Measurements from ENCODE around the genes PRDX4 and NR0B1.

DNA sequence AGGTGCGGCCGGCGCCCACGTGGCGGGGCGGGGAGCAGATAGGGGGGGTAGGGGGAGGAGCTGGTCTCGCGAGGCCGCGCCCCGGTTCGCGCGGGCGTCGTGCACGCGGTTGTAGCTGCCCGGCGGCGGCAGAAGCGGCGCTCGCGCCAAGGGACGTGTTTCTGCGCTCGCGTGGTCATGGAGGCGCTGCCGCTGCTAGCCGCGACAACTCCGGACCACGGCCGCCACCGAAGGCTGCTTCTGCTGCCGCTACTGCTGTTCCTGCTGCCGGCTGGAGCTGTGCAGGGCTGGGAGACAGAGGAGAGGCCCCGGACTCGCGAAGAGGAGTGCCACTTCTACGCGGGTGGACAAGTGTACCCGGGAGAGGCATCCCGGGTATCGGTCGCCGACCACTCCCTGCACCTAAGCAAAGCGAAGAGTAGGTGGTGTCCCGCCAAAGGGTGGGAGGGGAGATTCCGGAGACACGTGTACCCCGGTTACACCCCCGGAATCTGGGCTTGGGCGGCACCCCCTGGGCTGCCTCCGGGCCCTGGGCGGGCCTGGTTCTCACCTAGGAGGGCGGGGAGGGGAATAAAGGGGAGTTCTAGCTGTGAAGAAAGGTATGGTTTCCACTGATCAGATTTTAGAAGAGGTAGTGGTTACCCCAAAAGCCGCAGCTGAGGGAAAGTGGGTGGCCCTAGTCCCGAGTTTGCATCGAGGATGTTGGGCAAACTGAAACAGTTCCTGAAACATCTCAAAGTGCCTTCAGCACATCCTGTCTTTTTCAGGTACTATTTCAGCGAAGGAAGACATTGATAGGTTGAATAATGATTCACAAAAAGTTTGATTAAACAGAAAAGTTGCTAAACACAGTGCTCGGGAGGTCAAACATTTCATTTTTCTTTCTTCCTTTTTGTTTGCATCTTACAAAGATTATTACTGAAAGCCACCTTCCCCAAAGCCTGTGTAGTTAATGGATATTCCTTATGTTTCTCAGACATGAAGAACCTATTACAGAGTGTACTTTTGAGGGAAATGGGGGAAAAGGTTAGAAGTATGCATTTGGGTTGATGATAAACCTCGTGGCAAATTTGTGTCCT, at the start of gene PRDX4:
PRDX4 (plus strand) TSS at position 100 of the 1,079 bp plus-strand sequence.
- RRBS = under 1% methylated on average over 49 of the region's 65 CpGs

GRCh38 chrX:23908588-23909016, 796 bp downstream of the CXorf58 start:
- RRBS = no CpG with 5 or more reads among the region's 7 CpGs

DNA sequence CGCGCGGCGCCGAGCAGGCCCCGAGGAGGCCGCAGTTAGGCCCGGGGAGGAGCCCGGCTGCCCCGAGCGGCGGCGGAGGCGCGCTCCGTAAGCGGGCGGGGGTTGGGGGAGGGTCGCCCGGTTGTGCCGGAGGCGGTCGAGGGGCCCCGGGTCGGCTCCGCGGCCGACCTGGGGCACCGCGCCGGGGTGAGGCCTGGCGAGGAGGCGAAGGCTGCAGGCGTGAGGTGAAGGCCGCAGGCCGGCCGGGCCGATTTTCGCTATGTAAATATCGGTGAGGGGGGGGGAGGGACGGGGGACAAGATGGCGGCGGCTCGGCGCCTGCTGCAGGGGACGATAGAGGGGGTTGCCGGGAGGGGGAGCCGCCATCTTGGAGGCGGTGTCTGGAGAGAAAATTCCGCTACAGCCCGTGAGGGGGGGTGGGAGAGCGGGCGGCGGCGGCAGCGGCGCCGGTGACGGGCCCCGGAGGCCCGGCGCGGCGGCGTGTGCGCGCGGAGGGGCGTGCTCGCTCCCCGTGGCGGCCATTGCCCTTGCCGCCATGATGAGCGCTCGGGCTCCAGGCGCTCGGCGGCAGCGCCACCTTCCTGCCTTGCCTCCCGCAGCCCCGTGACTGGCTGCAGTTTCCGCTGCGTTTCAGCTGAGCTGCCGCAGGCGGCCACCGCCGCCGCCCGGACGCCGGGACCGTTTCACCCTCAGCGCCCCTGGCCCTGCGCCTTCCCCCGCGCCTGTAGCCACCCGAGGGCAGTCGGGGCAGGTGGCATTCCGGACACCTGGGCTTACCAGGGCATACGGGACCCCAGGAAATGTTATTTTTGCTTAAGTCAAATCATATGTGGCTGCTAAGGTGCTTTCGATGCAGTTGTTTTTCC, 611 bp downstream of the ZFX start:
- RRBS = 1% methylated on average over 49 of the region's 101 CpGs

DNA sequence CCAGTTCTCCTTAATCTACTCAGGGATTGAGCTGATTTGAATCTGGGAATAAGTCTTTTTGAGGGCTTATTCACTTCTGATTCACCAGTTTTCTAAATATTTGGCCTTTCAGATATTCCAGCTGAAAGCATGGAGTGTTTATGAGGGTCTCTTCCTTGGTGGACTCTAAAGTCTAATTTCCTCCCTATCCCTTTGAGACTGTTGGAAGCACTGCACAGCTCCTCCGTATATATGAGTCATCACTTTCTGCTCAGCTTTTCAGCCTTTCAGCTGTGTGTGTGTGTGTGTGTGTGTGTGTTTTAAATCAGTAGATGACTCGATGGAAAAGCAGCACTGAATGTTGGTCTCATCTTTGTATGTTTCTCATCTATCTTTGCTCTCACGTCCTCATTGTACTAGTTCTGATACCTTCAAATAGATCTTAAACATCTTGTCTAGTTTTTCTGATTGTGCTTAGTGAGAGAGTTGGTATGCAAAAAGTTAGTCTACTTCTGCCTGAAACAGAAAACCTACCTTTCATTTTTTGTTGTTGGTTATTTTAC, 81.6 kb downstream of the ZFX start:
- RRBS = no CpG with 5 or more reads among the region's 3 CpGs

GRCh38 chrX:24297197-24297552, 16.7 kb downstream of the SUPT20HL2 start:
- RRBS = no CpG with 5 or more reads among the region's 7 CpGs

DNA sequence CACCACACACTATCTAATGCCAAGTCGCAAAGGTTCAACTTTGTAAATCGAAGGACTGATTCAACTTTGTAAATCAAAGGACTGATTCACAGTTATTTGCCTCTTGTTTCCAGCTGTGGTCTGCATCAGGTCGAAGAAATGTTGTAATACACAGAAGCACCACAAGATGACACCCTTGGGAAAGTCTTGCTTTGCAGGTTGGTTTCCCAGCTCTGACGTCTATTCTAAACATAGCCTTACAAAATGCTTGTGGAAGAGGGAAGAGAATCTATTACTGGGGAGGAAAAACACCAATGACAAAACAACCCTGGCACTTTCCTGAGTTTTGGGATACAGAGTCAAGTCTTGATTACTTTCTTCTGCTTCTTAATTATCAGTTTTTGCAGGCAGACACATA, 35.3 kb downstream of the SUPT20HL1 start:
- RRBS = no CpG with 5 or more reads among the region's 4 CpGs

DNA sequence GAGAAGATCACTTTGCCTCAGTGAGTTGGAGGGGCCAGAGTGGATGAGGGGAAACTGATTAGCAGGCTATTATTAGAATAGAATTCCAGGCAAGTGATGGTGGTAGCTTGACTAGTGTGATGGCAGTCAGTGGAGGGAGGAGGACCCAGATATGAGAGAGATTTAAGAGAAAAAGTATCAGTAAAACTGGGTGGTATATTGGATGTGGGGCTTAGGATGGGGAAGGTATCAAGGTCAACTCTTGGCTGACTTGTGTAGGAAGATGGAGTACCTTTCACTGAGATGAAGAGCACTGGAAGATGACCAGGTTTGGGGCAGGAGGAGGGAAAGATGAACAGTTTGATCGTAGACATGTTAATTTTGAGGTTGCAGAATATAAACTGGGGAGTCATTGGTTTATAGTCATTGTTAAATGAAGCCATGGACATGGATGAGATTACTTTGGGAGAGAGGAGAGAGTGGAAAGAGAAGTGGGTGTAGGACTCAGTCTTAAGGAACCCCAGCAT, 69.4 kb downstream of the POLA1 start:
- RRBS = no CpG with 5 or more reads among the region's 1 CpG

DNA sequence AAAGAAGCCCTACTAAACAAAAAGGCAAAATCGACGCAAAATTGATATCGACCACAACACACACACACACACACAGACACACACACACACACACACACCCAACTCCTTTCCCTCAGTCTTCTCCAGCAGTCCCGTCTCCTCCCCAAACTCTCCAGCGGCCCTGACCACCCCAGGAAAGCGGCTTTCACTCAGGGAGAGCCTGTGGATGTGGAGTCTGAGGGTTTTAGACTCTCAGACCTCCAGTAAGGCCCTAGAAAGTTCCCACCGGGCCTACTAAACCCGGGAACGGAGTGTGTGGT, 14.0 kb downstream of the ARX start:
- RRBS = no CpG with 5 or more reads among the region's 9 CpGs

- RRBS = 92% methylated on average over 27 of the region's 58 CpGs
Measured at GRCh38 chrX:25006912-25007604, 8.7 kb downstream of the ARX start.

DNA sequence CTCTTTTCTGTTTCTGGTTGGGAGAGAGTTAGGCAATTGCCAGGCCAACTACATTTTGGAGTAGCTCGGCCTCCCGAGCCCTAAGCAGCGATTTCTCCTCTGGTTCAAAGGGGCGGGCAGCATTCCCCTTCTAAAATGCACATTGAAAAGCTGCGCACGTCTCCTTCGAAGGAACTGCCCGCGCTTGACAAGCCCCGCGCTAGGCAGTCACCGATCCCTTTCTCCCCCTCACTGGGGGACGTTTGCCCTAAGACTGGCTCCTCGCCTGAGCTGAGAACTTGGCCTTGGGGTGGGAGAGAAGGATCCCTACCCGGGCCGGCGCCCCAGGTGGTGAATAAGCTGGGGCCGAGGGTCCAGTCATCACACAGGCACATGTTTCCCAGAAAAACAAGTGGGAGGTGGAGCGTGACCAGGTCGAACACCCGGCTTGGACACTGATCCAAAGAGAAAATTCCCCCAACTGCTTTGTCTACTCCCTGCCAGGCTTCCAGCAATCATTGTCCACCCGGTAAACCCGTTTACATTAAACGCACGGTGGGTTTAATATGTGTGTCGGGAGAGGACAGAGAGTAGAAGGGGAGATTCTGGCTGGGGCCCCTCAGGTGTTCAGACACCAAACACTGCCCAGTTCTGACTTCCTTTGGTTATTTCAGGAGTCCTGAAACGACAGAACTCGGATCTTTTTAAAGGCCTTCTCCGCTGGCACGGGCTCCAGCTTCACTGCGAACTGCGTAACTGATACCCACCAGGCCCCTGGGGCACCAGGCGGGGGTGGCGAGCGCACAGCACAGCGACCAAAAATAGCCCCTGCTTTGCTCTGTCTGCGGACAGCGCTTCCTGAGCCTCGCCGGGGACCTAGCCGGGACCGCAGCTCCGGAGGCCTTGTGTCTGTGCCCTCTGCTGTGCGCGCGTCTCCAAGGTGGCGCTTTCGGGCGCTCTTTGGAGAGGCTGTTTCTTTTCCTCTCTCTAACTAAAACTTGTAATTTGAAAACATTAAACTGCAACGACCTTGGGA, 3.8 kb downstream of the ARX start:
- RRBS = 98% methylated on average over 2 of the region's 50 CpGs

DNA sequence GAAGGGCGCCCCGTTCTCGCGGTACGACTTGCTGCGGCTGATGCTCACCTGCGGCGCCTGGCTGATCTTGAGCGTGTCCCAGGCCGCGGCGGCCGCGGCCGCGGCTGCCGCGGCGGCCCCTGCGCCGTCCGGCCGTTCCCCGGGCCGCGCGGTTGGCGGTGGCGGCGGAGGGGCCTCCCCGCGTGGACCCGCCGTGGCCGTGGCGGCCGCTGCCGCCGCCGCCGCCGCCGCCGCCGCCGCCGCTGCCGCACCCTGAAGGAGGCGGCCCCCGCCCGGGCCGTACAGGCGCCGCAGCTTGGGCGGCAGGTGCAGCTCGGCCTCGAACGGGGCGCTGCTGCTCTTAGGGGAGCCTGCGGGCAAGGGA, 2.3 kb downstream of the ARX start:
- RRBS = no CpG with 5 or more reads among the region's 60 CpGs

- RRBS = 92% methylated on average over 6 of the region's 75 CpGs
Measured at GRCh38 chrX:30308888-30309892, at the start of gene NR0B1. Gene NR0B1 (minus strand): TSS chrX:30309390.

DNA sequence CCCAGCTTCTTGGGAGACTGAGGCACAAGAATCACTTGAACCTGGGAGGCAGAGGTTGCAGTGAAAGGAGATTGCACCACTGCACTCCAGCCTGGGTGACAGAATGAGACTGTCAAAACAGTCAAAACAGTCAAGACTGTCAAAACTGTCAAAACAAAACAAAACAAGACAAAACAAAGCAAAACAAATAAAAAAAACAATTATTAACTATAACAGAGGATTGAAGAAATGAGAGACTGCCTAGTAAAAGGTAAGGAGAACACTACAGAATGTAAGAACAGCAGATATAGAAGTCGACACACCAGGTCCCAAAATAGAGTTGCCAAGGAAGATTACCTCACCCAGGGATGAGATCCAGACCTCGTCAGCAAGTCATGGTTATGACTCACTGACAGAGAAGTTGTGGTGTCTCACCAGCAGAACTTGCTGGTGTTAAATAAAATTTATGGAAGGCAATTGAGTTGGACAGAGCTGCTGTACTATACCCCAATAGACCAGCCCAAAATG, 32.2 kb upstream of the GK start:
- RRBS = no CpG with 5 or more reads among the region's 2 CpGs

GRCh38 chrX:30889791-30890055, 669 bp upstream of the TAB3 start:
- RRBS = no CpG with 5 or more reads among the region's 3 CpGs

DNA sequence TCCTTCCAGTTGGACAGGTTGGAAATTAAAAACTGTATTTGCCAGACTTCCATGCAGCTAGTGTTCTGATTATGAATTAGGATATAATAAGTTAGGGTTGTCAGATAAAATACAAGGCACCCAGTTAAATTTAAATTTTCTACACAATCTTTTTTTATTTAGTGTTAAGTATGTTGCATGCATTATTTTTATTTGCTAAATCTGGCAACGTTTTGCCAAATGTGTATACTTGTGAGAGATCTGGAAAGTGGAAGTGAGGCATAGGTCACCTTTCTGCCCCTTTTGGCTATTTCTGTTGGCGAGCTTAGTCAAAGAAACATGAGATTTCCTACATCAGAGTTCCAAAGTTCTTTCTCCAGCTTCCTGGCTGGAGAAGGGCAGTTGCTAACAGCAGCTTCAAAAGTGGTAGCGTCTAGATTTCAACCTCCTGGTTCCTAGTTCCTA, 455.5 kb upstream of the FTHL17 start:
- RRBS = no CpG with 5 or more reads among the region's 3 CpGs

- RRBS = no CpG with 5 or more reads among the region's 4 CpGs
Measured at GRCh38 chrX:31670077-31670690, 598.3 kb upstream of the FTHL17 start.

DNA sequence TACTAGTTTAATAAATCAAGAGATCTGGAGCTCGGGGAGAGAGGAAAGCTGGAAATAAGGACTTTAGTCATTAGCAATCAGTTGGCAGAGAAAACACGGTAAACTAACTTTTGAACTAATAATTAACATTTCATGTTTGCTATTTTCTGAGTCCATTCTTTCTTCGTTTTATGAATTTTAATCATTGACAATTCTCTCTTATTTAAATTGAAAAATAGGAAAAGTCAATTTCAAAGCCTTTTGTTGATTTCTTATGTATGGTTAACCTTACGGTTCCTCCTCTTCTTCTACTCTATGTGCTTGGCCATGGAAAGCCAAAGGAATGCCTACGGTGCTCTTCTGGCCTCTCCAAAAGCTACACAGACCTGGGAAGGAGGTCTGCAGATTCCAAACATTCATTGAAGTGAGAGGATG, 862.9 kb upstream of the FTHL17 start:
- RRBS = no CpG with 5 or more reads among the region's 5 CpGs

GRCh38 chrX:33726183-33726628, 405.9 kb downstream of the FAM47A start:
- RRBS = no CpG with 5 or more reads among the region's 22 CpGs

DNA sequence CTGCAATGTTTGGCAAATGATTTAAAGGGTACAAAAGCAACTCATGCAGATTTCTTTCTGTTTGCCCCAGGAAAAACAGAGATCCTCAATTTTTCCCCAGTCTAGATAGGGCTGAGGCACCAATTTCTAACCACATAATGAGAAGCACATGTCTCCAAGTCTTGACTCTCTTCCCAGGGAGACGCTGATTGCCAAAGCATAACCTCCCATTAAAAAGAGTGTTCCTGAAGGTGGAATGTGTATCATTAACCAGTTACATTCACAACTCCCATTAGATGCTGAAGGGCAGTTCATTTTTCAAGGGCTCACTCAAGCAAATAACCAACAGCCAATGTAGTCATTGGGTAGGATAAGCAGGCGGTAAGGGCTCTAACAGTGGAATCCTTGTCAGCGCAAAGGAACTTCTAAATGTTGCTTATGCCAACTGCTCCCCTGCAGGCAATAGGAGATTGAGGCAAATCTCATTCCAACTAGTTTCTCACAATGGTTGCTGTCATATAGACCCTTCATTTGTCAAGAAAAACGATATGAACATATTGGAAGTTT, 27.5 kb downstream of the TMEM47 start:
- RRBS = no CpG with 5 or more reads among the region's 4 CpGs

DNA sequence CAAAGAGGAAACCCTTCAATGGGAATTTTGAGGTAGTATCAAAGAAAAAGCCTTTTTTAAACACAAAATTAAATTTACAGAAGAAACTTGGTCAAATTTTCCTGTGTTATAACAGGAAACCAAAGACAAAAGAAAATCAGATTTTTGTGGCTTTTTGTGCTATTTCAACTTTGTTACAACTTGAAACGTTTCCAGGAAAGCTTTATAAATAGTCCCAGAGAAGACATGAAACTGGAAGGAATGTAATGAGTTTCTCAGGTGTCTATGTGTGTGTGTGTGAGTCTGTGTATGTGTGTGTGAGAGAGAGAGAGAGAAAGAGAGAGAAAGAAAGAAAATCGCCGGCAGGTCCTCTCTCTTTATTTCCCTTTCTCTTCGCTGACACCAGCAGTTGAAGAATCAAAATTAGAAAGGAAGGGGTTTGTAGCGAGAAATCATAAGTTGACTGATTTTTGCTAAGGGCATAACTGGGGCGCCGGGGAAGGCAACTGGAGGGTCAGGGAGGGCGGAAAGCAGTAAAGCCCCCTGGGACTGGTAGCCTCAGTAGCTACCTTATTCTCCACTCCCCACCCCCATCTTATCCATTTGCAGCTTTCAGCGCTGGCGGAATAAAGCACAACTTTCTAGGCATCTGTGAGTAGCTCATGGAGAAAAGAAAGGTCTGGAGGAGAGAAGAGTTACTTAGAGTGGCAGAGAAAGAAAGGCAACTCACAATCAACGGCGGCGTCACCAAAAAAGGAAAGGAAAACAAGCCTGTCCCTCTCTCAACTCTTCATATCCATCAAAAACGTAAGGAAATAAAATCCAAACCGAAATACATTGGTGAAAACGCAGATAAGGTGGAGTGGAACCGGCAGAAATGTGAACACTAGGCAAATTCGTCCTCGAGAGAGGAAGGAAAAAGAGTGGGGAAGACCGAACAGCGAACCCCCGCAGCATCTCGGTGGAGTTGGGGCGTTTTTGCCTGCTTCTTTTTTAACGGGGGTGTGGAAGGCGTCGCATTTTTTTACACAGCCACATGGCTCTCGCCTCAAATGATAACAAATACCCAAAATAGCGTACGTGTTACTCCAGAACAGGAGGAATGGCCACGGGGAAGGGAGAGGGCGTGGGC, 1.3 kb downstream of the TMEM47 start:
- RRBS = no CpG with 5 or more reads among the region's 32 CpGs

Measured in CMK (cell line).